Body of pancreas (tissue), 2 donors: Measurements from ENCODE around the gene CAMK2A.

- PRO-cap = no peak
- RAMPAGE, long total RNA, 2 experiments = no peak in any of the 2 experiments
Observed at GRCh38 chr5:150289571-150290171, at the start of gene CAMK2A. CAMK2A (minus strand) TSS chr5:150289773.

- PRO-cap = no peak
- RAMPAGE, long total RNA, 2 experiments = no peak in any of the 2 experiments
Observed at GRCh38 chr5:150374884-150375405, 17.4 kb downstream of the TCOF1 start.

DNA sequence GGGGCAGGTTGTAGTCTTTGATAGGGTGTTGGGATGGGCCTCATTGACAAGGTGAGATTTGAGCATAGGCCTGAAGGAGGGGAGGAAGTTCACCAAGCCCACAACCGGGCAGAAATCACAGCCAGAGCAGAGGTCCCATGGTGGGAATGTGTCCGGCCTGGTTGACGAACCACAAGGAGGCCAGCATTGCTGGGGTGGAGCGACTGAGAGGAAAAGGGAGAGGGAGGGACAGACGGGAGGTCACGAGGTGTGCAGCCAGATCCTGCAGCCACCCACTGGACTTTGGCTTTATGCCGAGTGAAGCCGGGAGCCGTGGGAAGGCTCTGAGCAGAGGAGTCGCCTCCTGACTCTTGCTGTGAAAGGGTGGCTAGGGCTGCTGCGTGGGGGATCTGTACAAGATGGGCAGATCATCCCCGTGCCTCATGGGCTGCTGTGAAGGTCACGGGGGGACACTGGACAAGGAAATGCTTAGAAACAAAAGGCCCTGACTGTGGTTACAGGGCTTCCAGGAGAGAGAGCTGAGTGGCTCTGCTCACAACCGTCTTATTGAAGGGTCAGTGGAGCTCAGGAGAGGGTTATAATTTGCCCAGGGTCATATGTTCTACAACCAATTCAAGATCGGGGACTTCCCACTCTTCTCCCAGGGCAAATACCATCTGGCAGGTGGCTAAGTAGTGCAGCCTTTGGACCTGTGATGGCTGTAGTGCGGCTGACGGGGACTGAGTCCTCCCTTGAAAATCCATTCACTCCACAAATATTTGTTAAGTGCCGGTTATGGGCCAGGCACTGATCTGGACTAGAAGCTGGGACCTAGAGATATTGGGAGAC is 15.6 kb upstream of the CD74 start:
- PRO-cap = no peak
- RAMPAGE, long total RNA, 2 experiments = no peak in any of the 2 experiments

DNA sequence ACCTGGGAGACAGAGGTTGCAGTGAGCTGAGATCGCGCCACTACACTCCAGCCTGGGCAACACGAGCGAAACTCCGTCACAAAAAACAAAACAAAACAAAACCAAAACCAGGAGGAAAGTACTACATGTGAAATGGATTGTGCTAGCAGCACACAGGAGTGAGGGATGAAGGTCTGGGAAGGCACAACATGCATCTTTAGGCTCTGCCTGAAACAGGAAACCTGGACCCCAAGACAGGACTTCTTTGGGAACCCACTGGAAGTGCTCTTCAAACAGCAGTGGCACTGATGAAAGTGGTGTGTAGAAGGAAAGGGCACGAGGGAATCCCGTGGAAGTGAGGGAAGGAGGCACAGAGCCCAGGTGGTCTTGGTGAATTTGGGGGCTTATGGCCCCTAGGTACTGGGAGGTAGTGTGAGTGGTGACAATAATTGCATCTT is 27.2 kb upstream of the RPS14 start:
- PRO-cap = no peak
- RAMPAGE, long total RNA, 2 experiments = no peak in any of the 2 experiments

GRCh38 chr5:150498954-150499541 is 8.9 kb upstream of the NDST1 start:
- PRO-cap = no peak
- RAMPAGE, long total RNA, 2 experiments = no peak in any of the 2 experiments

DNA sequence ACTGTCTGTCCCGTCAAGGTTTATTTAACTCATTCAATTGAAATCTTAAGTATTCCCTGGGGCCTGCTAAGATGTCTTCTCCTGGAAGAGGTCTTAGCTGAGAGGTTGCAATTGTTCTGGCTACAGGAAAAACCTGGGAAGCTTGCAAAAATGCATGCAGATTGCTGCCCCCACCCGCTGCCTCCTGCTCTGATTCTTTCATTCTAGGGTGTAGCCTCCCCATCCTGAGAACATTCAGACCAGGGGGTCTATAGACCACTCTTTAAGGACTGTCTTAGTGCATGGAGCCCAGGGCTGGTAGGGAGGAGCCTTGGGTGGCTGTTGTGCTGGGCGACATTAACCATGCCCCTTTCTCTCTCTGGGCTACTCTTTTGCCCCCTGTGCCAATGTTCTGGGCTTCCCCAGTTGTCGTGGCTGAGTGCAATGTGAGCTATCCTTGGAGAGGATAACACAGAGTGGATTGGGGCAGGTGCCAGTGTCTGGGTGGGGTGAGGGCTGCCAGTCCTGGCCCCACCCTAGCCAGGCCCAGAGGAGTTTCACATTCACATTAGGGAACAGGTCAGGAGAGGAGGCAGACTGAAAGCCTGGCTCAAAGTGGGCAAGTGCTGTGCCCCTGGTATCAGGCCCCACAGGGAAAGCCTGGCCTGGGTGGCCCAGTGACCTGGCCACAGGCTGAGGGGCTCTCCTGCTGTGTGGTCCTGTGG is 7.7 kb upstream of the NDST1 start:
- PRO-cap = no peak
- RAMPAGE, long total RNA, 2 experiments = start-site peak on the plus strand in 1 of 2 experiments, centred at position 188 of the sequence, 5 reads per replicate

- PRO-cap = no peak
- RAMPAGE, long total RNA, 2 experiments = start-site peak on the plus strand in 1 of 2 experiments, at chr5:150505051-150505204 at its widest, 6 reads per replicate
Observed at GRCh38 chr5:150504862-150505258, 3.1 kb upstream of the NDST1 start.

DNA sequence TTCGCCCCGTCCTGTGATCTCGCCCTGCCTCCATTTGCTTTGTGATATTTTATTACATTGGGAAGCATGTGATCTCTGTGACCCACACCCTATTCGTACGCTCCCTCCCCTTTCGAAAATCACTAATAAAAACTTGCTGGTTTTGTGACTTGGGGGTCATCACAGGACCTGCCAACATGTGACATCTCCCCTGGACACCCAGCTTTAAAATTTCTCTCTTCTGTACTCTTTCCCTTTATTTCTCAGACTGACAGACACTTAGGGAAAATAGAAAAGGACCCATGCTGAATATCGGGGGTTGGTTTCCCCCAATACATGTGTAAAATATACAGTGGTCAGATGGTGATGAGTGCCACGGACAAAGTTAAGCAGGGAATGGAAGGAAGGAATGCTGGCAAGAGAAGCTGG is 29.7 kb downstream of the NDST1 start:
- PRO-cap = no peak
- RAMPAGE, long total RNA, 2 experiments = no peak in any of the 2 experiments

GRCh38 chr5:150591021-150591413 is 49.4 kb upstream of the SYNPO start:
- PRO-cap = no peak
- RAMPAGE, long total RNA, 2 experiments = no peak in any of the 2 experiments

DNA sequence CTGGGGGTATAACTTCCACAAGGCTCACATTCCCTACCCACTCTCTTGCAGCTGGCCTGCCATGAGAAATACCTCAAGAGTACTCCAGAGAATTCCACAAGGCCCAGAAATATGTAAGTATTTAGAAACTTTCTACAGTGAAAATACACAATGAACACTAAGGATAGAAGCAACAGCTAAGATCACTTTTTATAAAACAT is 25.3 kb downstream of the ZNF300 start:
- PRO-cap = no peak
- RAMPAGE, long total RNA, 2 experiments = no peak in any of the 2 experiments

- PRO-cap = bidirectional peak, plus-strand start at chr5:150946842, minus-strand start at chr5:150946529
- RAMPAGE, long total RNA, 2 experiments = no peak in any of the 2 experiments
Observed at GRCh38 chr5:150946683-150947013, 41.9 kb upstream of the ZNF300 start.

DNA sequence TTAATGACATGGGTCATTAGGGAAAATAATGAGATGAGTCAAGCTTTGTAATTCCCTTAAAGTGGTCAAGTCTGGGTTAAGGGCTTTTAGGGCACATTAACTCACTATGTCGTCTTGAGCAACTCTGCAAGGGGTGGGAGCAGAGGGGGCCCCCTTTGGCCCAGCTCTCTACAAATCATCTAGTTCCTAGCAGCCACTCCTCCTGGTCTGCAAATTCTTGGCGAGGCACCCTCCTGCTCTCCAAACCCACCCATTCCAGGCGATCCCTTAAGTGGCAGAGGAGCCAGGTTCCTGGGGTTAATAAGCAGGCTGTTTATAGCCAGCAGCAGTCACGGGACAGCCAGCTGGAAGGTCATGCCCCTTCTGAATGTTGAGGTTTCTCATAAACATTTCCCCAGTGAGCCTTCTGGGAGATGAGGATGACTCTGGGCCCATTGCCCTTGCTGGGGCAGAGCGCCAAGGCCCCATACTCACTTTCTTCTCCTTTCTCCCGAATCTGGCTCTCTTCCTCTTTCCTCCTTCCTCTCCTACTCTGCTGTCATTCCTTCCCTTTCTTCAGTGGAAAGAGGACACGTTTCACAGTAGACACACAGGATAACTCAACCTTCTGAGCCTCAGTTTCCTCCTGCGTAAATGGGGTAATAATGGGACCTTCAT is 14.3 kb upstream of the GPX3 start:
- PRO-cap = no peak
- RAMPAGE, long total RNA, 2 experiments = no peak in any of the 2 experiments

DNA sequence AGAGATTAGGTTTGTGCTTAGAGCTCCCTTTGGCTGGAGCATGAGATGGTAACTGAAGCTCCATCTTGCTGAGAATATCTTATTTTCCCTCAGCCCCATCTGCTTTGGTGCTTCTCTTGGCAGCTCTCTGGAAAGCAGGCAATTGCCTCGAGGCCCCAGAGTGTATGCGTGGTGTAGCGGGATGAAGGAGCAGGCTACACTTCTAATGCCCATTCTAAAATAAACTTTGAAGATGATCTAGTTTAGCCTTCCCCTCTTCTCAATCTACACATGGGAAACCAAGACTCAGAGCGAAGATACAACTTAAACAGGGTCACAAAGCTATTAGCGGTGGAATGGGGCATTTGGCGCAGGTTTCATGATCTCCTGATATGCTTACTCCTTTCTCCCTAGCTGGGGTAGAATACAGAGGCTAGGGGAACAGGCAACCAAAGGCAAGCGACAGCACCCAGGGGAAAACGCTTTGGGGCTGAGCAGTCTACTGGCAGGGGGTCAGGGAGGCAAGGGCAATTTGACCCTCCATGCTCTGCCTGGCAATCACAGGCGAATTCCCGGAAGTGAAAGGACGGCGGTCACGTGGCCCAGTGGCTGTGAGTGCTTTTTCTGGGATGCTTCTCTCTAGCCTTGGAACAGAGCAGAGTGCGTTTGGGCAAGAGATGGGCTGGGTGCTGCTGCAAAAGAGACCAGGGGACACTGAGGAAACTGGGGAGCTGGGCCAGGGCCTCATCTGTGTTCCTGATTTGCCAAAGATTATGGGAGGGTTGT is 5.5 kb downstream of the GPX3 start:
- PRO-cap = no peak
- RAMPAGE, long total RNA, 2 experiments = no peak in any of the 2 experiments

DNA sequence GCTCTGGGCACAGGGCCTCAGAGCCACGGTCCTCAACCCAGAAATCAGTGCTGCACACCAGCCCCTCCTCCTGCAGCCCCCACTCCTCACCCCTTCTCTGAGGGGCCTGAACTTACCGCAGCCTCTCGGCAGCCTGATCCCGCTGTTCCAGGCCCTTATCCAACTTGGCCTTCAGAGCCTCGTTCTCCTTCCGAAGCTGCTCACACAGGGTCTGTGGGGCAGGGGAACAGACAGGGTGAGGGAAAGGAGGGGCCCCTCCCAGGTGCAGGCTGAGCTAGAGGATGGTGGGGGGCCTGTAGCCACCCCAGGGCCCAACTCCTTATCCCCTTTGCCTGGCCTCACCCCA is 28.8 kb downstream of the TNIP1 start:
- PRO-cap = no peak
- RAMPAGE, long total RNA, 2 experiments = no peak in any of the 2 experiments

DNA sequence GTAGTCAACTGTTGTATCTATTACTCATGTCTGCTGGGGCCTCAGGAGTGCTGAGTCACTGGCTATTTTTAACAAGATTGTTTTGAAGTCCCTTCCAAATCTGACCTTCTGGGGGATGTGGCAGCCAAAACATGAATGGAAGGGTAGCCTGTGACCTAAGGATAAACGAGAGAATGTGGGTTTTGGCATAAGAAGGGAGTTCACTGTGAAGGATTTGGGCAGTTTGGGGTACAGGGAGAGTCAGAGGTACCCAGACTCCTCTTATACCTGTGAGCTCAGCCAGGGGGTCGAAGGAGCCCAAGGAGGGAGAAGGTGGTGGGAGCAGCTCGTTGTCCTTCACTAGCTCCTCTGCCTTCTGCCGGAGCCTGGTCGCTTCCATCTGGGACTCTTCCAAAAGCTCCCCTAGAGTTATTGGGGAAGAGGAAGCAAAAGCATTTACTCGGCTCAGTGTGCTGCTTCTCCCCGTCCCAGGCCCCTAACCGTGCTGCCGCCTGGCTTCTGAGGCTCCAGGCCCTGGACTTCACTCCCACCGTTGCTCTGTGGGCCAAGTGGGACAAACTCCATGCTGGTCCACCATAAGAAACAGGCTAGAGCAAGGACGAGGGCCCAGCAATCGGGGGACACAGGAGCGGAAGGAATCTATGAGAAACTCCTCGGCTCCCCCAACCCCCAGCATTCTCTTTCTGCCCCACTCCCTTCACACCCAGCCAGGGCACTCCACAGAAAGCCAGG is 17.3 kb downstream of the TNIP1 start:
- PRO-cap = no peak
- RAMPAGE, long total RNA, 2 experiments = no peak in any of the 2 experiments

- PRO-cap = no peak
- RAMPAGE, long total RNA, 2 experiments = no peak in any of the 2 experiments
Observed at GRCh38 chr5:151094898-151095261, 14.0 kb upstream of the TNIP1 start.

GRCh38 chr5:151096044-151096763 is 15.4 kb upstream of the TNIP1 start:
- PRO-cap = no peak
- RAMPAGE, long total RNA, 2 experiments = no peak in any of the 2 experiments

DNA sequence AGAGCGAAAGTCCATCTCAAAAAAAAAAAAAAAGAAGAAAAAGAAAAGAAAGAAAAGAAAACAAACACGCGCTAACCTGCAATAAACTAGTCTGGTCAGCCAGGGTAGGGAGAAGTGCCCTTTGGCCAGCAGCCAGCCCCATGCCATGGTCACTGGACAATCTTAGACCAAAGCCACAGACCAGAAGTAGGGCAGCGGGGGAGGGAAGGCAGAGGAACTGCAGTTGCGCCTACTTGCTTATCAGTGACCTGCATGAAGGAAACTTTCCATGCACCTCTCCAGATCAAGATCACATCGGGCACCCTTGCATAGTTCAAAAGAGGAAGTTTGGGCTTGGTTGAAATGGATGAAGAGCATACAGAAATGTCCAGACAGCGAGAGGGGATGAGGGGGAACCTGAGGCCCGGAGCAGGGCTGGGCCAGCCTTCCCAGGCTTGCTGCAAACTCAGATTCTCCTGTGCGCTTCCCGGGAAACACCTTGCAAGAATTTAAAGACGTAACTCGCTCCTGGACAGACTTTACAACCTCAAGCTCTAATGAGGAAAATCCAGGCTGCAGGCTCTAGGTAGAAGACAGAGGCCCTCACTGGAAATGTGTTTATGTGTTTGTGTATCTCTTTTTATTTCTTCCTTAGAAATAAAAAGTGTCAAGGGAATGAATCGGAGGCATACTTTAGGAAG is 19.4 kb upstream of the TNIP1 start:
- PRO-cap = no peak
- RAMPAGE, long total RNA, 2 experiments = no peak in any of the 2 experiments

DNA sequence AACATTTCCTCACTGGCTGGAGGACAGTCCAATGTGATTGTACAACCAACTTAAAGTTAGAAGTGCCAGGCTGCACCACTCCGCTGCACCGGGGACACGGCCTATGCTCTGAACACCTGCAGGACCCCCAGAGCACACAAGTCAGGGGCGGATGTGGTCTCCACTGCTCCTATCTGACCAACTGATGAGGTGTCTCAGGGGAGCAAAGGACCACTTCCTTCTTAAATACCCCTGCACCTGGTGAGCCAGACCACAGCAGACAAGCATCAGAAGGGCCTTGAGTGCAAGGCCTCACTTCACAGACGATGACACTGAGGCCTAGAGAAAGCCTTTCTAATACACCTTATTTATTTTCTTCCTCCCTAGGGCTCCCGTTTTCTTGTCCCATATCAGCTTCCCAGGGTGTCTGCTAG is 9.3 kb downstream of the CCDC69 start:
- PRO-cap = no peak
- RAMPAGE, long total RNA, 2 experiments = no peak in any of the 2 experiments

DNA sequence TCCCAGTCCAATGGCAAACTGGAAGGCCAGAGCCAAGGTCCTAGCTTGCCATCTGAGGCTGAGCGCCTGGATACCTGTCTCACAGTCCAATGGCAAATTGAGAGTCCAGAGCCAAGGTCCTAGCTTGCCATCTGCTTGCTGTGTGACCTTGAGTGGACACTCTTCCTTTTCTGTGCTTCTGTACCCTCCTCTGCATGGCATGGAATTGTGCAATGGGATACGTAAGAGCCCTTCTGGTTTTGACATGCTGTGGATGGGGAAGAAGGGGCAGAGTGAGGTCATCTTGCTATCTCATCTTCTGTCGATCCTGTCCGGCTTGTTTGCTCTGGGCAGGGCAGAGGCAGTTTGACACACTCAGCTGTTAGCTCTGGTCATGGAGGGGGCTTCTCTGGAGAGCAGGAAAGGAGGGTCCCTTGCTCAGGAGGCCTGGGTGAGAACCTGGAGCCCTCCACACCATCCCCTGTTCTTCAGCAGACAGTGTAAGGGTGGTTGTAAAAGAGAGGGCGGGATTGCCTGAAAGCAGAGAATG is 8.7 kb downstream of the CCDC69 start:
- PRO-cap = no peak
- RAMPAGE, long total RNA, 2 experiments = no peak in any of the 2 experiments